Daoy (cell line): Measurements from ENCODE around the genes MRPL24 and CD1D.

DNA sequence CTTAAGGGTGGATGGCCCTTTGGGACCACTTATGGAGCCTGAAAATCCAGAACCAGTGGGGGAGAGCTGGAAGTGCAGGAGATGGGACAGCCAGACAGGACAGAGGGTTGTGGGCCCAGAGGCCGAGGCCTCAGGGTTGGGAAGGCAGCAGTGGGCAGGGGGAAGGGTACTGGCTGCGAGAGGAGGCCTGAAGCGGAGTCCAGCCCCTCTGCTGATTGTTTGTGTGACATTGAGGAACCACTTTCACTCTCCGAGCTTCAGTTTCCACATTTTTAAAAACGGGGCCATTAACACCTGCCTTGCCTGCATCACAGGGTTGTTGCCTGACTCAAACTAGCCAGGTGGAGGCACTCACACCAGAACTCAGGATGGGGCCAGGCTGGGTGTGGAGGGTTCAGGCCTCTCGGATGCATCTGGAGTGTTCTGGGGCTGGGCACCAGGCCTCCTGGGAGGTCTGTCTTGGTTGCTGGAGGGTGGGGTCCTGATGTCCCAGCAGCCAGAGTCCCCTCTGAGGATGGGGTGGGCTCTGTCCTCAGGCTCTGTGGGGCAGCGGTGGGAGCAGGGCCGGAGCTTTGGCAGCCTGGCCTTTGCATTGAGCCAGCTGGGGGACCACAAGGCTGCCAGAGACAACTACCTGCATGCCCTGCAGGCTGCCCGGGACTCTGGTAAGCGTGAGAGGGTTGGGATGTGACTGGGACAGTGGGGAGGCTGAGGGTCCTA, 3.1 kb downstream of the TTC24 start:
- RAMPAGE, long total RNA, result no peak

DNA sequence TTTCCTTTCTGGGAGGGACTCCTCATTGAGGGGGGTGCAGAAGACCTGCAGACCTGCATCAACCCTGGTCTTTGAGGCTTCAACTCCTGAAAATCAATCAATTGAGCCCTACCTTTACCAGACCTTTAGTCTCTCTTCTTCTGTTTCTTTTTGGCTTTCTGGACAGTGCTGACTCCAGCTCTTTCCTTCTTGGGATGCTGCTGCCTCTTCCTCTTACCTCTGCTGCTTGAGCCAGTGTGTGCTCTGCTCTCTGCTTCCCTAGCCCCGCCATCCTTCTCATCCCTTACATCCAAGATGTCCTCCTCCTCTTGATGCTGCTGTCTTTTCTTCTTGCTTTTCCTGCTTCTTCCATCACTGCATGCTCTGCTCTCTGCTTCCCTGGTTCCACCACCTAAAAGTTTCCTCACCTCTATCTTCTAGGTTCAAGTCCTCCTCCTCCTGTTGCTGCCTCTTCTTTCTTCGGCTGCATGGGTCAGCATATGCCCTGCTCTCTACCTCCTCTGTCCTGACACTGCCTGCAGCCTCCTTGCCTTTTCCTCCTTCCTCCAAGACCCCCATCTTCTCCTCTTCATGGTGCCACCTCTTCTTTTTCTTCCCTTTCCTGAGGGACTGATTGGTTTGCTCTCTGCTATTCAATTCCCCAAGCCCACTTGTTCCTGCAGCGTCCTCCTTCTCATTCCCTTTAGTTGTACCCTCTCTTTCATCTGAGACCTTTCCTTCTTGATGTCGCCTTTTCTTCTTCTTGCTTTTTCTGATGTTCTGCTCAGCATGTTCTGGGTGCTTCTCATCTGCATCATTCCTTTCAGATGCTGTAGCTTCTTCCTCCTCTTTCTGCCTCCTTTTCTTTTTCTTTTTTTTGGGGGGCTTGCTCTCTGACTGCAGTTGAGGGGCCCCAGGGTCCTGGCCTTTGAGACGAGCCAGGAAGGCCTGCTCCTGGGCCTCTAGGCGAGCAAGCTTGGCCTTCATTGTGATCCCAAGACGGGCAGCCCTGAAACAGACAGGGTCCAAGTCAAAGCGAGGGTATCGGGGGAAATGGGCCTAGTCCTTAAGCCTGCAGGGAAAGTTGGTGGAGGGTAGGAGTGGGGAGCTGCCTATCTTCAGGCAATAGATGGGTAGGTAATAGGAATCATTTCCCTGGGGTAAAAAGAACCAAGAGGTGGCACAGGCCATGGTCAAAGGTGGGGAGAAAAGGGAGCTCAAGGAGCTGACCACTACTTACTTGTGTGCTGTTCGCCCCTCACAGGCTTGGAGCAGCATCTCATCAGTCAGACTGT, 3.7 kb downstream of the NAXE start:
- RAMPAGE, long total RNA, result no peak

DNA sequence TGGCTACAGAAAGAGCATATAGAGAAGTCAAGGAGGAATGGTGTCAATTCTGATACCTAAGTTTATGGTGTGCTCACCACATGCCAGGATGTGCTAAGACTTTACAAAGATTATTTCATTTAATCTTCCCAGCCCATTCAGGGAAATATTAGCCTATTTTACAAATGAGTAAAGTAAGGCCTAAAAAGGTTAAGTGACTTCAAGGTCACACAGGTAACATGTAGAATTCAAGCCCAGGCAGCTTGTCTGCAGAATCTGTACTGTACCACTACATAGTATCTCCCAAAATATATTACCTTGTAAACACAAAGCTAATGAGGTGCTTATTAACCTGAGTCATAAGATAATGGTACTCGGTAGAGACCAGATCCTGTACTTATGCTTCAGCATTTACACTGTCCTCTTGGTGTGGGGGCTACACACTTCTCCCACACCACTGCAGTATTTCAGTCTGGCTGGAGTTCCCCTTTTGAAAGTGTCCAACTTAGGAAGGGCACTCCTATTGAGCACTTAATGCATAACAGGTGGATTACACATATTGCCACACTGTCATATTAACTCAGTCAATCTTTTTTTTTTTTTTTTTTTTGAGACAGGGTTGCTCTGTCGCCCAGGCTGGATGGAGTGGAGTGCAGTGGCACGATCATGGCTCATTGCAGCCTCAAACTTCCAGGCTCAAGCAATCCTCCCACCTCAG, 8.1 kb downstream of the NAXE start:
- RAMPAGE, long total RNA, result no peak

DNA sequence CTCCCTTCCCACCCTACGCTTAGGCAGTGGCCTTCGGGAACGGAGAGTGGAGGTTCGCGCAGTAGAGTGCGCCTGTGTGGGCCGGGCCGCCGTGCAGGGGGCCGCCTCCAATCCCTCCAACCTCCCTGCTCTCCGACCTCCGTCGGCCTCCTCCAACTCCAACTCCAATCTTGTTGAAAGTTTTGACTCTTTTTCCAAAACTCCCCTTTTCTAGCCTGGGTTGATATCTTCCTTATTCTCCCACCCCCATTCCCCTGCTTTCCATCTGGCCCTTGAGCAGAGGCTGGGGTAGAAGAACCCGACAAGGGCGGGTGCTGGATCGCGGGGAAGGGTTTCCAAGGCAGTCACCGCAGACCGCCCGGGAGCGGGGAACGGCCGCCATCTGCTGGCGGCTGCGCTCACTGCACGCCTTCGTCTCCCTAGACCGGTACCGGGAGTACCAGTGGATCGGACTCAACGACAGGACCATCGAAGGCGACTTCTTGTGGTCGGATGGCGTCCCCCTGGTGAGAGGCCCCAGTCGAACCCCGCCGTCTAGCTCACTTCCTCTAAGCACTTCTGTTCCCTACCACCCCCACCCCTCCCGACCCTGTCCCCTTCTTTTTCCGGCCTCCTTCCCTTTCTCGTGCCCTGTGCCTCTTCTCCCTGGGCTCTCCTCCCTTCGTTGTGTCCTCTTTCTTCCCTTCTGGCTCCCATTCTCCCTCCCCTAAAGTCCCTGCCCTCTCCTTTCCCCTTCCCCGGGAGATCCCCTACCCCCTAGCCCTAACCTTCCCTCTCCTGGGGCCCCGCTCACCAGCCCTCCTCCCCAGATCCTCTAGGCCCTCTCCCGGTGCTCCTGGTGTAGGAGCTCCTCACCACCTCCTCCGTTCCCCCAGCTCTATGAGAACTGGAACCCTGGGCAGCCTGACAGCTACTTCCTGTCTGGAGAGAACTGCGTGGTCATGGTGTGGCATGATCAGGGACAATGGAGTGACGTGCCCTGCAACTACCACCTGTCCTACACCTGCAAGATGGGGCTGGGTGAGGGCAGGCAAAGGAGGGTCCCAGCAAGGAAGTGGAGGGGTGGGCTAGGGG, 15.7 kb downstream of the BCAN start:
- RAMPAGE, long total RNA, result no peak

GRCh38 chr1:156688858-156689486, 11.8 kb upstream of the NES start:
- RAMPAGE, long total RNA, result no peak

- RAMPAGE, long total RNA, result no peak
These were observed at the start of gene MRPL24 for GRCh38 chr1:156740209-156741236. TSS of gene MRPL24 (minus strand) at chr1:156741088.

DNA sequence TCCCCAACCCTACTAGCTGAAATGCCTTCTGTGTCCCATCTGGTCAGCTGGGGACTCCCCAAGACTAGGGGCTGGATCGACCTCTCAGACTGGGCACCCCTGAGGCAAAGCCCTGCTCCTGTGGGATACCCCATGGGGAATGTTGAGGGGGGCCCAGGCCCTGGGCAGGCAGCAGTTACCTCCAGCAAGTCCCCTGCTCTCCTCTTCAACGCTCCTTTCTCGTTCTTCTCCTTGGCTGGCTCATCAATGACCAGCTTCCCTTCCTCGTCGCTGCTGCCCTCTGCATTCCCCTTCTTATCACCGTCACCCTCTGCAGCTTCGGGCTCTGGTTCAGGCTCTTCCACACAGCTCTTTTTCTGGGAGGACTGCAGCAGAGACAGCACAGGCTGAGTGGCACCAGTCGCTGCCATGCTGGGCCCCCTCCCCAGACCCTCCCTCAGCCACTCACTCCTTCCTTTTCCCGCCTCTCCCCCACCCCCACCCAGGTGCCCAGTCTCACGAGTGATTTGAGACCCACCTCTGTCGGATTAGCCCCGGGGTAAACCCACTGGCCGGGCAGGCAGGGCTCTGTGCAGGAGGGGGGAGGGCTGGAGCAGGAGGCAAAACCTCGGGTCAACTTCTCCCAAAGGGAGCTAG, 3.2 kb upstream of the MRPL24 start:
- RAMPAGE, long total RNA, result no peak

- RAMPAGE, long total RNA, result no peak
These were observed 839 bp downstream of the HDGF start for GRCh38 chr1:156750711-156750961.

DNA sequence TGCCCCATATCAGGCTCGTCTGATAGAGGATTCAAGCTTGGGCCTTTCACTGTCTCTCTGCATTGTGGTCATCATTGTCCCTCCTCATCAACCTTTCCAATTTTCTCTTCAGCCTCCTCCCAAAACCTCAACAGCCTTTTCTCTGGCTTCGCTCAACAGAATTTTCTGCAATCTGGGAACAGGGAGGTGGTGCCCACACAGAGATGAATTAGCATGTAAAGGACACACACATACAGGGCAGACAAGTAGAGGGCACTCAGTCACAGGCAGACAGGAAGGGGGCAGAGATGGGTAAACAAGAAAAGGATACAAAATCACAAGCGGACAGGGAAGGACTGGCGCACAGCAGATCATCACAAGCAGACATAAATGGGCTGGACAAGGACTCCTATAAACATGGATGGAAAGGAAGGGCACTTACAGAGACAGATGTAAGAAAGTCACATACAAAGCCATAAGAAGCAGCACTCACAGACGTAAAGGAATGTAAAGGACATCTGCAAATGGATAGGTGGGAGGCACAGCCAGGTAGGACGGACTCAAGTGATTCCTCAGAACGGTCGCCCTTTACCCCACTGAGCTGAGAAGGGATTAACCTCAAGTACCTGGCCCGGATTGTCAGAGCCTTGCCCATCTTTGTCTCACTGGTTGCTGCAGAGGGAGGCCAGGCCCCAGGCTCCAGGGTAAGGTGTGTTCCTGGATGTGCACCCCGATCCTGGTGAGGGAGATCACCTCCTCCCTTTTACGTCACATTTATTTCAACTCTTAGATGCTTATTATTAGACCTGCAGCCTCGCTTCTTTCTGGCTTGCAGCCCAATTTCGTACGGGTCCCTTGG, 931 bp upstream of the PRCC start:
- RAMPAGE, long total RNA, result no peak

DNA sequence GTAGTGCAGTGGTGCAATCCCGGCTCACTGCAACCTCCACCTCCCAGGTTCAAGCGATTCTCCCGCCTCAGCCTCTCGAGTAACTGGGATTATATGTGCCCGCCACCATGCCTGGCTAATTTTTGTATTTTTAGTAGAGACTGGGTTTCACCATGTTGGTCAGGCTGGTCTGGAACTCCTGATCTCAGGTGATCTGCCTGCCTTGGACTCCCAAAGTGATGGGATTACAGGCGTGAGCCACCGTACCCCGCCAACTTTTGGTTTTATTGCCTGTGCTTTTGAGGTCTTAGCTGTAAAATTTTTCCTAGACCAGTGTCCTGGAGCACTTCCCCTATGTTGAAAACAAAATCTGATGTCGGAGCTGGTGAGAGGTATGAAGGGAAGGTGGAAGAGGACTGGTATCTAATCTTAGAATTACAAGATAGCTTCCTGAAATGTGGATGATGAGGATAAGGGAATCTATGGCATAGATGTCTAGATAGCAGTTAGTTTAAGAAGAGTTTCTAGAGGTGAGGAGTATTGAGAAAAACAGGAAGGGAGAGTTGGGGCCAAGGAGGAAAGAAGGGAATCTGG, 21.8 kb downstream of the PRCC start:
- RAMPAGE, long total RNA, result no peak

DNA sequence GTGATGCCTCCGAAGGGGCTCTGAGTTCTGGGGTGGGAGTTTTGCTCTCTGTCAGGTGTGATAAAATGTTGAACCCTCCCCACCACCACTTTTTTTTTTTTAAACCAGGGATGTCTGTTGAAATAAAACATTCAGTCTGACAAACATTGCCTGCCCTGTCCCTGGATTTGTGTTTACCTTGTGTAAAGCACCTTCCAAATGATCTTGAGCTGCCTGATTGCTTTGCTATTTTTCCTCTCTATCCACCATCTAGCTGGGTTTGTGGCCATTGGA, 16.0 kb downstream of the SH2D2A start:
- RAMPAGE, long total RNA, result no peak

GRCh38 chr1:156807365-156808125, 9.1 kb downstream of the SH2D2A start:
- RAMPAGE, long total RNA, result no peak

DNA sequence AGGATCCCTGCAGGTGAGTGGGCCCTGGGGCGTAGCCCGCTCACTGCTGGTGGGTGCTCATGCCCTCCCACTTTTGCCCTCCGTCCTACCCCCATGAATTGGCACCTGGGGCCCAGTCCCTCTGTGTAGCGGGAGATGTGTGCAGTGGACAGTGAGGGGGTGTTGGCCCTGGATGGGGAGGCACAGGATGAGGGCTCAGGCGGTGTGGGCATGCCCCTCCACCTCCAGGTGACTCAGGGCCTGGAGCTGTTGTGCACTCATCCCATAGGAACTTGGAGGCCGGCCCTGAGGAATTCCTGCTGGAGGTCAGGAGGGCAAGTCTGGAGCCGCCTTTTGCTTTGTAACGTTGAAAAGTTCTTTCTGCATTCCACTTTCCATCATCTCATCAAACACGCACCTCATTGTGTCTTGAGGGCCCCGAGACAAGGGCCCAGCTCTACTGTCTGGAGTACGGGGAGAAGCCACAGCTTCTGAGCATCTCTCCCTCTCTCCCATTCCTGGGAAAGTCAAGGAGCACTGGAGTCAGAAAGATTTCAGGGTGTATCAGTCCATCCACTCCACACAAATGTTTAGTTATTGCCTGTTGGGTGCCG, 3.1 kb downstream of the PEAR1 start:
- RAMPAGE, long total RNA, result no peak

DNA sequence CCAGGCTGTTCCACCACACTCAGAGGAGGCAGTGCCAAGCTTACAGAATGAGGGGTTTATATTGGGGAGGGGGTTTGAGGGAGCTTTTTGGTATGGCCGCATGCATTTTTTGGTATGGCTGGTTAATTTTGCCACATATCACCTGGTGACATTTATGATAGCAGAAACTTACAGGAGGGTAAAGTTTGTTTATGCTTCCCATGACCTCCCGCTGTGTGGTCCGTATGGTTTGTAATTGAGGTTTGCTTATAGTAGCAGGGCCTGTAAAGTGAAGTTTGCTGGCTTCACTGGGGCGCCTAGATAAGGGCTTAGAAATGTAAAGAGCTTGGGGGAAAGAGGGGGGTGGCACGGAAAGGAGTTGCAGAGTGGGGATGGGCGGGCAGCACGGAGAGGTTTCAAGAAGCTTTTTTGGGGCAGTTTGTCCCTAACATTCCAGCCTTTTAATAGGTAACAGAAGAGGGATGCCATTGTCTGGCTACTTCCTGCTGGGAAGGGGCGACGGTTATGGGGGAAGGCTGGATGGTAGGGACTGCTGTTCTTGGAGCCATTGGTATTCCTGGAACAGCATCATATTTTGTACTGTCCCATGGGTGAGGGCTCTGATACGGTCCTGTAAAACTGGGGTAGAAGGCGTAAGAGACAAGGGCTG, 135.3 kb upstream of the ETV3 start:
- RAMPAGE, long total RNA, result no peak

- RAMPAGE, long total RNA, result no peak
These were observed 9.3 kb upstream of the FCRL3 start for GRCh38 chr1:157709744-157710334.

DNA sequence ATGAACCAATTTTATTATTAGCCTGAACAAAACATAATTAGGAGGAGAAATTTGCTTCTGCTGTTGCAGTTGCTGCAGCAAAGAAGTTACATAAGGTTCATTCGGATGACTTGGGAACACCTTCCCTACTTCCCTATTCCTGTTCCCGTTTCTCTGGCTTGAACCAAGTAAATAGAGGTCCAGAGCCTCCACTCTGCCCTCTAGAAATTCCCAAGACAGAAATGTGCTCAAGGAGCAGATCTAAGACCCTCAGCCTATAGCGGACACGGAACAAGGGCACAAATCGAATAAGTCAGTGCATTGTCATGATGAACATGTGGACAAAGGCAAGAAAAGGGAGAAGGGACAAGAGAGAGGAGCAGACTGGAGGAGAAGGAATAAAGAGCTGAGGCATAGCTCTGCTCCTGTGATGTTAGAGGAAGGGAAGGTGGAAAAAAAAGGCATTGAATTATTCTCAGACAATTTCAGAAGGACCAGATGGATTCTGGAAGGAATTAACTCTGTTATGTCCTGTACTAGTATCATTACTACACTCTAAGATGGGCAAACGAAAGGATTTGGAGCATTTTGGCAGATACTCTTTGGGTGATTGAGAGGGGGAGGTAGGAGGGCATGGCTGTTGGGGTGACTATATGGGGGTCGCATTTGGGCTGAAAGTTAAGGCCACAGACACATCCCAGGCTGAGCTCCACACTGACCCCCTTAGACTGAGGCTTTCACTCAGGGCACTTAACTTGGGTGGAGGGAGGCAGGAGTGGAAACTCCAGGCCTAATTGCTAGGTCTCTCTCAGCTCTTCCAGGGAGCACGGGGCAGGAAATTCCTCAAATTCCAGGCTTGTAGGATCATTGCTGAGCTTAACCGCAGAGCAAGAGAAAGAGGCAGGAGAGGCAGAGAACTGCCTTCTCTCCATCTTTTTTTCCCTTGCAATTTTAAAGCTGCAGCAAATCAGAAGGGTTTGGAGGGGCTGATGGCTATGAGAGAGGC, 25.7 kb downstream of the KIRREL1 start:
- RAMPAGE, long total RNA, result no peak

GRCh38 chr1:158146746-158147423, 18.8 kb upstream of the SMIM42 start:
- RAMPAGE, long total RNA, result no peak

GRCh38 chr1:158177223-158177589, 3.5 kb upstream of the CD1D start:
- RAMPAGE, long total RNA, result no peak

- RAMPAGE, long total RNA, result no peak
These were observed at the start of gene CD1D for GRCh38 chr1:158180569-158181649. TSS of gene CD1D (plus strand) at chr1:158180895.

DNA sequence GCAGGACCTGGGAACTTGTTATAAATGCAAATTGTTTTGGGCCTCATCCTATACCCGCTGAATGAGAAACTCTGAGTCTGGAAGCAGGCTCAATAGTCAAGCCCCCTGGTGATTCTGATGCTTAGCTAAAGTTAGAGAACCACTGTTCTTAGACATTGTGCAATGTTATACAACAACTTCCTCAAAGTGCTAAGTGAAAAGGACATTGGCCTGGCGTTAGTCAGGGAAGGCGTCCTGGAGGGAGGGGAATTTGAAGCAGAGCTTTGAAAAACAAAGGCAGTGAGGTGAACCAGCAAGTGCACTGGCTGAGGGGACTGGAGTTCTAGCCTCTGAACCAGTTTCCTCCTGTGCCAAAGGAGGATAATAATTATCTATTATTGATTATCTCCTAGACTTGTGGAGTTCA, 5.1 kb downstream of the CD1D start:
- RAMPAGE, long total RNA, result no peak